Sternocleidomastoid (tissue), 1 donor: ENCODE results near the genes LRCOL1, GOLGA3, CHFR and ZNF10.

- PRO-cap, result no peak
Observed at GRCh38 chr12:132083577-132084219, 60.4 kb downstream of the DDX51 start.

- PRO-cap, result no peak
Observed at GRCh38 chr12:132205019-132205970, 61.0 kb downstream of the NOC4L start.

DNA sequence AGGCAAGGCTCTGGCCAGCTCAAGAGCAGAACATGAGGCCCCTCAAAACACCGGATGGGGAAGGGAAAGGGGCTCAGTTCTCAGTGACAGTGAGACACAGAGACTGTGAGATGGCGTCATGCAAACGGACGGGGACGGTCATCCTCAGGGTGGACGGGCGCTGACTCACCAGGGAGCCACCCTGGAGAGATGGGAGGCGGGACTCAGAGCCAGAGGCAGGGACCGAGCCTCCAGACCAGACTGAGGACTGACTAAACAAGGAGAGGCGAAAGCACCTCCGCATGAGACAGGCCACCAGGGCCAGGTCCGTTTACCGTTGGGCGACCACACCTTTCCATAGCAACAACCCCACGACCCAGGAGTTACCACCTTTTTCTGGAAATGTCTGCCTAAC is 64.0 kb upstream of the GALNT9 start:
- PRO-cap, result no peak

- PRO-cap, result no peak
Observed at GRCh38 chr12:132451150-132451646, 38.8 kb upstream of the FBRSL1 start.

- PRO-cap, result bidirectional peak, plus-strand start at chr12:132489329, minus-strand start at chr12:132489284
Observed at GRCh38 chr12:132488992-132489574, 868 bp upstream of the FBRSL1 start.

DNA sequence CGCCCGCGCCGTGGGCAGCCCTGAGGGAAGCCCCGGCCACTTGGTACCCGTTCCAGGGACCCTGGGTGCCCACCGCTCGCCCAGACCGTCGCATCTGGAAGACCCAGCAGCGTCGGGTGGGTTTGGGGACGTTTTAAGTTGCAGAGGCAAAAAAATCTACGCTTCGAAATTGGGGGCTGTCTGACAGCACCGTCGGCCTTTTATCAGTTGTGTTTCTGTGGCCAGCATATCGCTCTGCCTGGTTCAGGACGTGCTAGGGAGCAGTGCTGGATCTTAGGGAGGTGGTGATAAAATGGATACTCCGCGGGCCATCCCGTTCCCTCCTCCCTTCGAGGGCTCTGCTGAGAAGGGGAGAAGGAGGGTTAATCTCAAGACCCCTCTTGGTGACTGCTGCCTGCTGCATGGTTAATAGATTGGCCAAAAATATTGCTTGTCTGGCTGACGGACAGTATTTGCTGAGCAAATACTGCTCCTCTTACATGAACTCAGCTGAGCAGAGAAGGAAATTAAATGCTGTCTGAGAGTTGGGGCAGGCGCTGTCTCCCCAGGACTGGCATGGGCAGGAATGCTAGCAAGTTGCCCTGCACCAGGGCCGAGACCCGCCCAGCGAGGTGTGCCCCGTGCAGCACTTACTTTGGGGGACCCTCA is 1.1 kb downstream of the FBRSL1 start:
- PRO-cap, result no peak

GRCh38 chr12:132491689-132492411 is 1.9 kb downstream of the FBRSL1 start:
- PRO-cap, result no peak

DNA sequence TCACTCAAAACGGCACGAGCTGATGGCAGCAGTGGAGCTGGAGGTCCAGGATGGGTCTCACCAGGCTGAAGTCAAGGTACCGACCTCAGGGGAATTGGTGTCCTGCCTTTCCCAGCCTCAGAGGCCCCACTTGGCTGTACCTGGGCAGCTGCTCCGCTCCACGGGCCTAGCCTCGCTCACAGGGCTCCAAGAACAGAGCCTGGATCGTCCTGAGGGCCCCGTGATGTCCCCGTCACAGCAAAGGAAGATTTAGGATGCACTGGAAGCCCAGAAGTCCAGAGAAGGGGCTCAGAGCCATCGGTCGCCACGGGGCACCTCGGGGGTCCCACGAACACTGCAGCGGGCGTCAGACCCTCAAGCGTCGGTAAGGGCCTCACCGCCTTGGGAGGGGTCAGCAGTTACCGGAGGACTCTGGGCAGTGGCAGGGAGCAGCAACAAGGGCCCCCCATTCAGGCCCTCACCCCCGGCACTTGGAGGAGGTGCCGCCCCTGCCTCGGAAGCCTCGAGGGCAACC is 56.5 kb downstream of the LRCOL1 start:
- PRO-cap, result no peak

DNA sequence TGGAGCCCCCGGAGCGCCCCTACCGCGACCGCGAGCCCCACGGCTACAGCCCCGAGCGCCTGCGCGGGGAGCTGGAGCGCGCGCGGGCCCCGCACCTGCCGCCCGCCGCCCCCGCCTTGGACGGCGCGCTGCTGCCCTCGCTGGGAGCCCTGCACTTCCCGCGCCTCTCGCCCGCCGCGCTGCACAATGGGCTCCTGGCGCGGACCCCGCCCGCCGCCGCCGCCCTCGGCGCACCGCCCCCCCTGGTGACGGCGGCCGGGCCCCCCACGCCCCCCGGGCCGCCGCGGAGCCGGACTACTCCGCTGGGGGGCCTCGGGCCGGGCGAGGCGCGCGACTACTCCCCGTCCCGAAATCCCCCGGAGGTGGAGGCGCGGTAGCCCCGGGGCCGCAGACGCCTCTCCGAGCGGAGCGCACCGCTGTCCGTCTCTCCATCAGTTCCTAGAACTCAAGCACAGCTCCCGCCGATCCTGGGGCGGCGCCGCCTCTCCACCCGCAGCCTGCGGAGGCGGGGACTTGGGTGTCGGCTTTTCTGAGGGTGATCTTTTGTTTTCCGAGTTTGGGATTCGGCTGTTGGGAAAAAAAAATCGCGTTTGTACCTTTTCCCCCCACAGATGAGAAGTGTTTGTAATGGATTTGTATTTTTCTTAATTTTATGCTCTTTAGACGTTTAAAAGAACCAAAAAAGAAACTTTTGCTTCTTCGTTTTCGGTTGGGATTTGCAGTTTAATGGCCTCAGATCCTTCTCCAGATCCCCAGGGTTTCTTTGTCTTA is 26.8 kb downstream of the LRCOL1 start:
- PRO-cap, result no peak

GRCh38 chr12:132584259-132584813 is 26.0 kb downstream of the LRCOL1 start:
- PRO-cap, result no peak

GRCh38 chr12:132610228-132611018 is at the start of gene LRCOL1:
LRCOL1 (minus strand) TSS chr12:132610582.
- PRO-cap, result unidirectional peak, minus-strand start at chr12:132610443; bidirectional peak, plus-strand start at chr12:132610848, minus-strand start at chr12:132610579

- PRO-cap, result no peak
Observed at GRCh38 chr12:132702812-132704007, 7.4 kb upstream of the PGAM5 start.

DNA sequence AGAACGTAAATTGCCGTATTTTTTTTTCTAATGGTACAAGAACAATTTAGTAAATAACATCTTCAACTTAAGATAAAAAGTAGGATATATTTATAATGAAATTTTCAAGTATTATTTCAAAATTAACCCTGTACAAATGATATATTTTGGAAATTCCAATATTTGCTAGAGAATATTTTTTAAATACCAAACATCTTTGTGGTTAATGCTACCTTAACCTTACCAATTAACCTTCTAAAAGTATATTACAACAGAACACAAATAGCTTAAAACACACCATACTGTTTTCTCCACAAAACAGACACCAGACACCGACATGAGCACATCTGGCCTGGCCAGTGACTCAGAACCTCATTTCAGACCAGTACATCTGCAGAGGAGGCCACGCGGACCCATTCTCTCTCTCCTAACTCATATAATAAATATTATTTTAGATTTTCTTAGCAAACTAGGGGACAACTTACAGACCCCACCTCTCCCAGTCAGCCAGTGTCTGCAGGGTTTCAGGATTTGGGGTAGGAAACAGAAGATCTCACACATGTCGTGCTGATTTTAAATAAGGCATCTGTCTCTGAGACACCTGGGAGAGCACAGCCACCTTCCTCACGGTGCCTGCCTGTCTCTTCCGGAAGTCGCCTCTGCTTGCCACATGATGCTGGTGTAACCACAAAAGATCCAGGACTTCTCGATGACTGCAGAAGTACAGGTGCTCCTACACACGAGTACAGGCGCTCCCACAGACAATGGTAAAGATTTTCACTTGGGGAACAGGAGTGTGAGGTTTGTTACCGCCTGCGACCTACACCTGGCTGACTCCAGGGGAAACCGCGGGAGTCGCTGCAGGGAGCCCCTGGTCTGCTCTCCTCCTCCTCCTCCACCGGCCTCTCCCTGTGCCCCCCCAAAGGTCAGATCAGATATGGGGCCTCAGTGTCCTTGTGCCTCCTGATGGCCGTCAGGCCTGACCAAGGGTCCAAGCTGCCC is 9.6 kb upstream of the ANKLE2 start:
- PRO-cap, result no peak

DNA sequence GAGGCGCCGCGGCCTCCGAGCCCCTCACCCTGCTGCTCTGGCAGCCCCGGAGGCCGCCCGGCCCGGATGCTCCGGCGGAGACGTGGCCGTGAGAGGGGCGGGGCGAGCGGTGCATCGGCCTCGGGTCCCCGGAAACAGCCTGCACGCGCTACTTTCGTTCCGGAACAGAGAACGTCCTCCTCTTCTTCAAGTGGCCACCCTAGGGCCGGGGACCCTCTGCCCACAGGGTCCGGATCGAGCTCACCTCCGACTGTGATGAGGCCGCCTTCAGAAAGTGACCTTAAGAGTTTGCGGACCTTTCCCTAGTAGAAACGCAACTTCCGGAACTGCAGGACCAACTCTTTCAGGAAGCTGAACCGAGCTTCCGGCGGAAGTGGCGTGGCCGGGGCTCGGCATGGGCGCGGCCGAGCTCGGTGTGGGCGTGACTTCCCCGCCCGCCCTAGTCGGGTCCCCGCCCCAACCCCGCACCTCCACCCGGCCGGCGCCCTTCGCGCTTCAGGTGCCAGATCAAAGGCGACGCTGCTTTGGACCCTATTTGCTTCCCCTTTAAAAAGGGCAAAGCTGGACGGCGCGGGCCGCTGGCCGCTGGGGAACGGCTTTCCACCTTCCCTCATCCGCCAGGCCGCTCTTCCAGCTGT is at the start of gene GOLGA3:
TSS of gene GOLGA3 (minus strand) at position 95 of the 638 bp plus-strand sequence.
- PRO-cap, result bidirectional peak, plus-strand start at position 467 of the sequence, minus-strand start at position 68 of the sequence

DNA sequence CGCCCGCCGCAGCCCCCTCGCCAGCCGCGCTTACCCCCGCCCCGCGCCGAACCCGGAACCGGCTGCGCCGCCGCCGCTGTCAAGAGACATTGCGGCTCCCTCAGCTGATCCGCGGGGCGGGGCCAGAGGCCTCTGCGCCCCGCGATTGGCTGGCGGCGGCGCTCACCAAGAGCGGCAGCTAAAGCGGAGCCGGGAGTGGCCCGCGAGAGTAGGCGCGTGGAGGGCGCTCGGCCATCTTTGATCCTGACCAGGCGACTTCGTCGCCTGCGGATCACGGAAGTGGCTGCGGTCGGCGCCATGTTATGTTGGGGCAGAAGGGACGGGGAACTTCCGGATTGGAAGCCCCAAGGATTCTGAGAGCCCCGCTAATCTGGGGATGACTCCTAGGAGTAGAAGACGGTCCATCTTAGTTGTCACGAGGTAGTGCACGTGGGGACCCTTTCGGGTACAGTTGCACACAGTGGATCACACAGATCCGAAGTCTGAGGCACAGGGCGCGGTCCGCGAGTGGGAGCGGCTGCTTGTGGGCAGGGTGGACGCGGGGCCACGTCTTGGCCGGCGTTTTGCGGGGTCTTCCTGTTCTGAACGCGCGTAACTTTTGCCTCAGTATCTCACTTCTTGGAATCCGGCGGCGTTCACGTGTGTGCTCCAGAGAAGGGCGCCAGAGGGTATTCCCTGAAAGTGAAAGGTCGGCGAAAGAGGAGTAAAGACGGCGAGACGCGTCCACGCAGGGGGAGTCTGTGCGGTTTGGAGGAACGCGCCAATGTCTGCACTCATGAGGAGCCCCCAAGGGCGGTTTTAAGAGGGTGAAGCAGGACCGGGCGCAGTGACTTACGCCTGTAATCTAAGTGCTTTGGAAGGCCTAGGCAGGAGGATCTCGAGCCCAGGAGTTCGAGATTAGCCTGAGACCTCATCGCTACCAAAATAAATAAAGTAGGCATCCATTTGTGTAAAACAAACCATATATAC is at the start of gene CHFR:
TSS of gene CHFR (minus strand) at position 93 of the 969 bp plus-strand sequence.
- PRO-cap, result bidirectional peak, plus-strand start at position 313 of the sequence, minus-strand start at position 60 of the sequence; unidirectional peak, plus-strand start at position 614 of the sequence

GRCh38 chr12:132976966-132977277 is 9.2 kb upstream of the ZNF26 start:
- PRO-cap, result no peak

- PRO-cap, result no peak
Observed at GRCh38 chr12:133057308-133057973, 20.1 kb downstream of the ZNF84 start.

- PRO-cap, result no peak
Observed at GRCh38 chr12:133118151-133118912, 11.7 kb downstream of the ZNF891 start.

DNA sequence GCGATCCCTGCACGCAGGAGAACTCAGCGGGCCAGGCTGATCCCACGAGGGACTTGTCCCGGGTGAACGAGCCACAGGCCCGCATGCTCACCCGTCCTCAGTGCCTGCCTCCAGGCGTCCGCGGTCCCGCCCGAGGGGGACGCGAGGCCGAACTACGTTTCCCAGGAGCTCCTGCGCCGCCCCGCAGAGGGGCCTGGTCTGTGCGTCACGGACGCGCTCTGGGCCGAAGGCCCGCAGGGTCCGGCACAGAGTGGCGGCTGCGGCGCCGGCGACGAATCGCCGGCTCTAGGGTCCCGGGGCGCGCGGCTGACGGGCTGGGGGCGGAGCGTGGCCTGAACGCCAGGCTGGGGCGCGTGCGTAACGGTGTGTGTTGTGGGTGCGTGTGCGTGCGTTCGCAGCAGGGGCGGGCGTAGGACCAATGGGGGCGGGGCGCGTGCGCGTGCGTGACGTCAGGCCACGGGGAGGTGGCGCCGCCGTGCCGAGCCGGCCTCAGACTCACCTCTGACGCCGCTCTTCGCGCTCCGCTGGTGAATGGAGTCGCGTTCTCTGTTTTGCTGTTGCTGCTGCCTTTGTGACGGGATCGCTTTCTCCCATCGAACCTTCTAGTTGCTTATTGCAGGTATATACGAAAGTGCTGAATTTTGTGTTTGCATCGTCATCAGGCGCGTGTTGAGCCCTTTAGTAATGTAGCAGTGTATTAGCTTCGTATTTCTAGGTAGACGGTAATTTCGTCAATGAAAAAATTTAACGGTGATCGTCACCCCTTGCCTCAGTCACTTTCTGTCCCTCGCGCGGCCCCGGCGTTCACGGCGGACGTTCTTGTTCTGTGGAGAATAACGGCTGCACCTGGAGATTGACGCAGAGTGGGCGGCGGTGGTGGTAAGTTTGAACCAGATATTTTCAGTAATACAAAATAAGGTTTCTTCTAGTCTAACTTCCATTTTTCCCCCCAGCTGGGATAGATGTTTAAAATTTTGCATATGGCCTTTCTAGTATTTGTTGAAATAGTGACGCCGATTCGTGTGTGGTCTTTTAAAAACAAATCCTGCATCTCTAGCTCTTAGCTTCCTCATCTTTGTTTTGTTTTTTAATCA is at the start of gene ZNF10:
TSS of gene ZNF10 (plus strand) at position 492 of the 1,094 bp plus-strand sequence.
- PRO-cap, result bidirectional peak, plus-strand start at position 492 of the sequence, minus-strand start at position 120 of the sequence